ENCODE data around the gene DET1.

DNA sequence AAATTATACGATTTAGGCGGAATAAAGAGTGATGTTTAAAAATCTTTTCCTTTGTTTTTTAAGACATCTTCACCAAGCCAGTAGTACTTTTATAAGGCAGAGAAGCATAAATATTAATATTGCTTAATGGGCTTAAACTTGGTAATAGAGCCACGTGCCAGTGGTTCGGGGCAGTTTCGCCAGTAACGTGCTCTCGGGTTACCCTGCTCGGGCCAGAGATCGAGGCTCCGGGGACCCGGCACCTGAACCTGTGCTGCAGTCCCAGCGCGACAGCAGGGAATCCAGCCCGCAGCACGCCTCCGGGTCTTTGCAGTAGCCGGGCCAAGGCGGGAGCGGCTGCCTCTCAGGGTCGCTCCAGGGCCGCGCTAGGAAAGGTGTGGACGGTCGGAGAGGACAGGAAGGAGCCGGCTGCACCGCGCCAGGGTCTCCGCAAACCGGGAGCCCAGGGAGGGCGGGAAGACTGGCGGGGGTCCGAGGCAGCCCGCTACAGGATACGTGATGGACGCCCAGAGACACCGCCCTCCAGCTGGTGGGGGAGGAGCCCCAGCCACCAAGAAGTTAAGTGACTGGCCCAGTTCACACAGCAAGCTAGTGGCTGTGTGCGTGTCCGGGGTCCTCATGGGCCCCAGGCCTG is 1.4 kb upstream of the PDE8A start:
- PRO-cap, result unidirectional peak, plus-strand start at position 383 of the sequence; unidirectional peak, plus-strand start at position 591 of the sequence

DNA sequence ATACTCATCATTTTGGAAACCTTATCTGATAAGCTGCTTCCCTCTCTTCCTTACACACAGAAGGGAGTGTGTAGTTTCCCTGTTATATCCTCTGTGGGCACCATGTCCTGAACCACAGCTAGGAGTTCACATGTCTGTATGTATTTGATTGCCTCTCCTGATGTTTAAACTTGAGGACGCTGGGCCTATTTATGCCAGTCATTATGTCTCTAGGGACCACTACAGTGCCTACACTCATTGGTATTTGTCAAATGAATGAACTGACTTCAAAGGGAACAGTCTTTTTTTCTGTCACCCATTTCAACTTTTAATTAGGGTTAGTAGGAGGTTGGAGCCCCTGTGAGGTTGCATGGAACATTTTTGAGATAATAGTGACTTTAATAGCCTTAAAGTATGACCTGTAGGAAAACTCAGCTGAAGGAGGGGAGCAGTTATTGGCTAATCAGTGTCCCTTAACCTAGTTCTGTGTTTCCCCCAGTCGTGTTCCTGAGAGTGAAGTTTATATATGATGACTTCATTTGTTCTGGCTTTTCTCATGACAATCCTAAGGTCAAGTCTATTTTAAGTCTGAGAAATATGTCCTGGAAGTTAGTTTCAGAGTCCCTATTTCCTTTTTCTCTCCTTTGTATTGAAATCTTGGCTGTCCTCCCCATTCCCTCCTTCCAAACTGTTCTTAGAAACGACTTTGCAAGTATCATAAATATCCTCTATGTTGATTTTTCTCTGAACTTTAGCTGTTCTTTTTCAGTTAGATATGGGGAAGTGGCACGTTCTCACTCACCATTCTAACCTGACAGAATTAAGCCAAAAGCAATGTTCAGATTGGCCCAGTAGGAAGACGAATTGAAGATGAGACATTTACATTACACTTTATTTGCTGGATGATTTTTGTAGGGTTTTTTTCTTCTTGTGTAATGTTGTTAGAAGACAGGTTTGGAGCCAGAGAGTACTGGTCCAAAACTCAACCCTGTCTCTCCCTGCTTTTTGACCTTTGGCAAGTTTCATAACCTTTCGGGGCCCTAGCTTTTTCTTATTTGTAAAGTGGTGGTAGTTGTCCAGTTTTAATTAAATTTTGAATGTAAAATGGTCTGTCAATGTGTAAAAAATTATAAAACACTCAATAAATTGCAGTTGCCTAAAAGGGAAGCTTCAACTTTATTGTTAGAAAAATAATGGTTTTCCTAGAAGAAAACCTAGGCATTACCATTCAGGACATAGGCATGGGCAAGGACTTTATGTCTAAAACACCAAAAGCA is 29.2 kb downstream of the PDE8A start:
- PRO-cap, result no peak

GRCh38 chr15:85012459-85013273 is 31.0 kb downstream of the PDE8A start:
- PRO-cap, result no peak

GRCh38 chr15:85024466-85025106 is 42.9 kb downstream of the PDE8A start:
- PRO-cap, result no peak

GRCh38 chr15:85105043-85105571 is 123.5 kb downstream of the PDE8A start:
- PRO-cap, result no peak

DNA sequence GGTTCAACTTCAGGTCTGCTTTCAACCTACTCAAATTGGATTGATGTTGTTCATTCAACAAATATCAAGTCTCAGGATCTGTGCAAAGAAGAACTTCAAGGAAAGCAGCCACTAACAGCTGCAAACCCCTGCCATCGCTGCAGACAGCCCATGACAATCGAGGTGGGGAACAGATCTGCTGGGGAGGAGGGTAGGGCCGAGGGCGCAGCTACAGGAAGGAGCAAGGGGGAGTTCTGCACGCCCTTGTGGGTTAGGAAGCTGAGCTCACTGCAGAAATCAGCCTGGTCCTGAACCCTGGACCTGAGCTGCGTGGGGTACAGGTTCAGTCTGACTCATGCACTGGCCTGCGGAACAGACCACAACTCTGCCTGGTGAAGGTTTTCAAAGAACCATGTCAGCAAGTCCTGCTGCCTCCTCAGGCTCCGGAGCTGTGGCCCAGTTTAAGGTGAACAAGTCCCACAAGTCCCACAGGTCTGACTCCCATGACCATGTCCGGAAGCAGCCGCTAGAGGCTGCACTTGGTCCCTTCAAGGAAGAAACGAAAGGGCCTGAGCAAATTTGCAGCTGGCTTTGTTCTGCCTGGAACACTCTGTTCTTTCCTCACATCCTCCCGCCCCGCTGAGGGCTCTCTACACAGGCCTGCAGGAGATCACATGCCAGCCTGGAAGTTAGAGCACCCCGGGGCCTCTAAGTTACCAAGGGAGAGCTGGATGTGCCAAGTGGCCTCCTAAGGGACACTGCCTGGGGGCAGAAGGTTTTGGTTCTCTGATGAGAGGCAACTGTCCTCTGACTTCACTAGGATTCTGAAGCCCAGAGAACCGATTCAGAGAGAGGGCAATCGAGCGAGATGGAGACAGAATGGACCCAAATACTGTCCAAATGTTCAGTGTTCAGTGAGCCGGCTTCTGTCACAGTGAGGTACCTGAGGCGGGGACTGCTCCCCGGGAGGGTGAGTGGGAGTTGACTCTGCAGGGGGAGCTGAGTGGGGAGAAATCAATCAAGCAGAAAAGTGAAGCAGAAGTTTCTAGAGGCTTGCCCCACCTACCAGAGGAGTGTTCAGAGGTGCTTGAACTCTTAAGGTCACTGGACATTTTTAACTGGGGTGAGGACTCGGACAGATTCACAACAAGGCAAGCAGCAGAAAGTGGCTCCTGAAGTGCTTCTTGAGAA is 49.2 kb upstream of the AKAP13 start:
- PRO-cap, result no peak

GRCh38 chr15:85407191-85407938 is 27.0 kb downstream of the AKAP13 start:
- PRO-cap, result no peak

DNA sequence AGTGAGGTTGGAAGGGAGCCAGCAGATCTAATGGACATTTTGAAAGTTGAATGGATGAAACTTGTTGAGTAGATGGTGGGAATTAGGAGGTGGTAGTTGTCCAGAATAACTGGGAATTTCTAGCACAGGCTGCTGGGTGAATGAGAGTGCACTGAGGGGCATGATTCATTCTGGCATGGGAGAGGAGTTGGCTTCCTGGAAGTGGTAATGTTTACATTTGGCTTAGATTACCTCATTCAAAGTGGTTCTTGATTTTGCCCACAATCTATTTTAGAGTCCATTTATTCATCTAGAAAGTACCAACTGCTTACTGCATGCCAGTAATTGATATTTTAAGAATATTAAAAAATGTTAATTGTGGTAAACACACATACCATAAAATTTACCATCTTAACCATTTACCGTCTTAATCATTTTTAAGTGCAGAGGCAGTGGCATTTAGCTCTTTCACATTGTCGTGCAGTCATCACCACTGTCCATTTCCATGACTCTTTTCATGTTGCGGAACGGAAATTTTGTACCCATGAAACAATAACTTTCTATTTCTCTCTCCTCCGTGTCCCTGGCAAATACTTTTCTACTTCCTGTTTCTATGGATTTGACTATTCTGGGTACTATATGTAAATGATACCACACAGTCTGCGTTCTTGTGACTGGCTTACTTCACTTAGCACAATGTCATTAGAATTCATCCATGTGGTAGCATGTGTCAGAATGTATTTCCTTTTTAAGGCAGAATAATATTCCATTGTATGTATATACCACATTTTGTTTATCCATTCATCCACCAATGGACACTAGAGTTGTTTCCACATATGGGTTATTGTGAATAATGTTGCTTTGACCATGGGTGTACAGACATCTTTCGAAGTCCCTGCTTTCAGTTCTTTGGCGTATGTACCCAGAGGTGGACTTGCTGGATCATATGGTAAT is 27.8 kb downstream of the AKAP13 start:
- PRO-cap, result no peak

DNA sequence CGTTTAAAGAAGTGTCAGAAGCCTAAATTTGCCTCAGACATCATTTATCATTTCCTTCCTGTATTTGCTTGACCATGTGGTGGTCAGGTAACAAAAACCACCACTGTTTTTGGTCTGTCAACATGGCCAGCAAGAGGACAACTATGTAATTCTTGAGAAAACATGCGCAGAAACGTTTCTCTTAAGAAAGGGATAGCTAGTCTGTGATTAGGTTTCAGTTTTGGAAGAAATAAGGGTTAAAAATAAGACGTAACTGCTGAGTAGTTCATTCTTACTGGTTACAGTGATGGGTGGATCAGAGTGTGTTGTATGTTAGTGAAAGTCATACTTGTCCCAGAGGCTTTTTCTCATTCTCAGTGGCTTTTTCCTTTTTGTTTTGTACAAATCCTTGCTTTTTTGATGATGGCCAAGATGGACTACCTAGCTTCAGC is 204.5 kb downstream of the AKAP13 start:
- PRO-cap, result no peak

DNA sequence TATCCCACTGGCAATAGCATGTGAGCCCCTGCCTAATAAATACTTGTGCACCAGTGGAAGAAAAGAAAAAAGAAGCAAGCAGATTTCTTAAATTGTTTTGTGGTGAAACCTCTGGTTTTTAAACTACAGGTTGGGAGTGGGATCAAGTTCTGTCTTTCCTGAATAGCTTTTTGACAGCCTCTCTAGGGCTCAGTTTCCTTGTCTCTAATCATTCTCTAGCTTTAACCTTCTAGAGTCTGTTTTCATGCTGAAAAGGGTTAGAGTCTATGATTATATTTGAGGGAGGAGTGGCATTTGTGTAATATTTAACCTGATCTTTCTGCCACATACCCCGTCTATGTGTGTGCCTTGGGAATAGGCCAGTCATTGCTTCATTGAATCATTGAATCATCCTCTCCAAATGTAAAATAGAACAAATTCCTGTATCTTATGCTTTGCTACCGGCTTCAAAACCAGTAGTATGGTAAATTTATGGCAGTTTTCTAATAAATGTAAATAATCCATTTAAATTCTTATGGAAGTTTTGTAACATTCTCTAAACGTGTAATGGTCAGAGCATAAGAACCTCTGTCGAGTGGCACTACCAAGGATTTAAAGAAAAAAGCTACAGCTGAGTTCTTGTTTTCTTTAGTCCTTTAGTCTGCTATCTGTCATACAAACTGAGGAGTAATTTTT is 204.8 kb downstream of the KLHL25 start:
- PRO-cap, result unidirectional peak, minus-strand start at position 217 of the sequence

DNA sequence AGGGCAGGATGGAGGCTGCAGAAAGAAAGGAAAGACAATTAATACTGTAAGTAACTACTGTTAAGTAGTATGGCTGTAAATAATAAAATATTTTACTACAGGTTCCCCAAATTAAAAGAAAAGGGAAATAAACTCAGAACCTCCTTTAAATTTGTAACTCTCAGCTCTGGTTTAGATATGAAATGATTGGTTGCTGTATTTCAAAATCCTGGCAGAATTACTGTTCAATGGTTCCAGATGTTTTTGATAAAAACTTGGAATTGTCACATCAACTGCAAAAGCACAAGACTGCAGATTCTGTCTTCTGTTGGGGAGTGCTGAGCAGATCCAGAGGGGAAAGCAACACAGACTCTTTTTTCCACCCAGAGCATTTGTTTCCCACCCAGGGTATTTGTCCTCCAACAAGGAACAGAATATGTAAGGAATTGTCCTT is 178.2 kb downstream of the KLHL25 start:
- PRO-cap, result no peak

DNA sequence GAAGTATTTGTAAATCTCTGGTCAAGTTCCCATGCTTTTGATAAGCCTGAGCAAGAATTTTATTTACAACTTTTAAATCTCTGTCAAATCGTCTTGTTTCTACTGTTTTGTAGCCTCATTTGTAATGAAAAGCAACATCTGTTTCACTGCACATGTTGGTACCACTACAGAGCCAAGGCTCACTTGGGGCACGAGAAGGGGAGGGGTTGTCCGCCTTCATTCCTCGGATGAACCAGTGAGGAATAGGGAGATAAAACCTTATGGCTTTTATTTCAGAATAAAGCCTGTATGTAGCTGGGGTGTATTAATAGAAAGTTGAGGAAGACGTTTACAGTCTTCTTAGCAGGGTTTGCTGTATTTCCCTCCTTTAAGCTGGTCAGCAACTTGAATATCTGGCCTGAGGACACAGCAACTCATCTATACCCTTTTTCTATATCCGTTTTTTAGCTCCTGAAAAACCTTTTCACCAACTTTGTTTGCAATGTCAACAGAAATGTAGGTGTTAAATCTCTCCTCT is 176.8 kb downstream of the KLHL25 start:
- PRO-cap, result no peak

DNA sequence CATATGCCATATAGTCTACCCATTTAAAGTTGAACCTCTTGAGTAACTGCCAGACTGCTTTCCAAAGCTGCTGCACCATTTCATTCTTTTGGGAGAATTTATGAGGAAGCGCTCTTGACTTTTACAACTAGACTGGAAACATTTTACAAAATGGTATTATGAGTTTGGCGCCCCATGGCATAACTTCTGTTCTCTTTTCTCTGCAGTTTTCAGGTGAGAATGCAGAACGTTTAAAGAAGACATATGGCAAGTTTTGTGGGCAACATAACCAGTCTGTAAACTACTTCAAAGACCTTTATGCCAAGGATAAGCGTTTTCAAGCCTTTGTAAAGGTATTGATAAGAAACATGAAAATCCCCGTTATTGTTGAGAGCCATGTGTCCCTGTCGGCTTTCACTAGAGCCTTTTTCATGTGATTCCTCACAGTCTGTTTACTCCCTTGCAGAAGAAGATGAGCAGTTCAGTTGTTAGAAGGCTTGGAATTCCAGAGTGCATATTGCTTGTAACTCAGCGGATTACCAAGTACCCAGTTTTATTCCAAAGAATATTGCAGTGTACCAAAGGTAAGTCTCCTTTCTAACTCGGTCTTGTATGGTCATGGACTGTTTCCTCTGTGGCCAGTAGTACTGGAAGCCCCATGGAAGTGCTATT is 72.8 kb downstream of the KLHL25 start:
- PRO-cap, result no peak

GRCh38 chr15:85765678-85766582 is 28.8 kb downstream of the KLHL25 start:
- PRO-cap, result no peak

DNA sequence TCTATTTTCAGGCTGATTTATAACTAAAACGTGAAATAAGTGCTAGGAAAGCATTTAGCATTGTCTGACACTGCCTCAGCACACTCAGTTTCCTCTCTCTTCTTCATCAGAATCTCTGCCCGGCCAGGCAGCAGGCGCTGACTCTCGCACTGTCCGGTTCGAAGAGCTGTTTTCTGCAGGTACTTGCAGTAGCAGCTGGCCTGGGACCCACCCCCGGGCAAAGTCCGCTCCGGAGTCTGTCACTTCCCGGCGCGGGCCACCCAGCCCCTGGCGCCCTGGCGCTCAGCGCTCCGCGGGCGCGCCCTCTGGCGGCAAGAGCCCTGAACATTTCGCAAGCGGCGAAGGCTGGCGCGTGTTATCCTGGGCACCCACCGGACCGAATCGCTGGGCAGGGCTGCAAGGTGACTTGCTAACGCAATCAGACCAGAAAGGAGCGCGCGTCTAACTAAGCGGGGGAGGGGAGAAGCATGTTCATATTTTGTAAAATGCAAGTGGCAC is 45.8 kb upstream of the KLHL25 start:
- PRO-cap, result unidirectional peak, minus-strand start at position 160 of the sequence

DNA sequence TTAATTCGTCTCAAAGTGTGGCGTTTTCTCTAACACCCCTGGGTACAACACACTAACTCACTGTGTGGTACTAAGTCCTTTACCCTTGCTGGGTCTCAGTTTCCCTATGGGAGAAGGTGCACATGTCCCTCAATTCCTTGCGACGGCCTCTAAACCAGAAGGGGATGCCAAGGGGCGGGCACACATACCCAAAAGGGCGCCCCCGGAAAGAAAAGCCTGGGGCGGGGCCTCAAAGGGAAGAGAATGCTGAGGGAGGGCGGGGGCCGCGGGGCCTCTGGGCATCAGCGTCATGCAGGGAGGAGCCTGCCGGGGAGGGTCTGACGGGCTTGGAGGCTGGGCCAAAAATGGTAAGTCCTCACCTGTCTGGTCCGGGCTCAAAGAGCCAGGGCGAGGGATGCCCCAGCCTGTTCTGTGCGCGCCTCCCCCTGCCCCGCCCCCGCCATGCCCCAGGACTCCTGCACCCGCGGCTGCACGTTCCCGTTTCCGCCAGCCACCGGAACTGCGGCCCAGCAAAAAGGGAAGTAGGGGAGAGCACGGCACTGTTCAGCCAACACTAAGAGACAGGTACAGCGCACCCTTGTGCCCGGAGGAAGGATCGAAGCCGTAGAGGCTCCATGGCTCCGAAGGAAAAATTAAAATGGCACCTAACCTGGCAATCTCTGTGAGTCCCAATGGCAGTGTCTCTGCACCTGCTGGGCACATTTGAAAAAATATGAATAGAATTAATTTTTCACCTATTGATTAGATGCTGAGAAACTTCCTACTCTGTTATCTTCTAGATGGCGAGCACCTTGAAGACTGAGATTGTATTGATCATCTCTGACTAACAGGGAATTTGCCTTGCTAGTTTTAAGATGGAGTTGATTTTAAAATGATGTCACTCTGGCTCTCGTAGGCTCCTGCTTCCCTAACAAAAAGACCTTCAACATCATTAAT is at the start of gene DET1:
Gene DET1, minus strand, starts transcription at position 501 of the 936 bp plus-strand sequence.
- PRO-cap, result bidirectional peak, plus-strand start at position 377 of the sequence, minus-strand start at position 245 of the sequence; unidirectional peak, minus-strand start at position 485 of the sequence

GRCh38 chr15:88604252-88604920 is 16.8 kb upstream of the AEN start:
- PRO-cap, result no peak

- PRO-cap, result unidirectional peak, plus-strand start at chr15:88630338; unidirectional peak, plus-strand start at chr15:88630381
Observed at GRCh38 chr15:88630019-88630757, 8.6 kb upstream of the ISG20 start.

DNA sequence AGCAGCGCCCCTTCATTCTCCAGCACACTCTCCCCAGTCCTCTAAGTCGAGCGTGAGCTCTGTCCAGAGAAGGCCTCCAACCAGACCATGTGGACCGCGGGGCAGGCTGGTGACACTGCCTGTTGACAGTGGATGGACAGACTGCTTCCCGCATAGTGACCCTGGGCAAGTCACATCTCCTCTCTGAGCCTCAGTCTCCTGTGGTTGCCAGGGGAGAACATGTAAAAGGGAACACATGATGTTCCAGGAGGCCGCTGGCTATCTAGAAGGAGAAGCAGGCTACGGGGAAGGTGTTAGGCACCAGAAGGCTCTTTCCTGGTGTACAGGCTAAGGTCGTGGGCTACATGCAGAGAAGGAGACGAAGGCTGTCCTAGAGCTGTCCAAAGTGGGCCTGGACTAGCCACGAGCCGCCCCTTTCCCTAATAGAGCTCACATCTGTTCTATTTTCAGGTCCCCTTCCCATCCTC is 11.0 kb downstream of the ISG20 start:
- PRO-cap, result no peak

DNA sequence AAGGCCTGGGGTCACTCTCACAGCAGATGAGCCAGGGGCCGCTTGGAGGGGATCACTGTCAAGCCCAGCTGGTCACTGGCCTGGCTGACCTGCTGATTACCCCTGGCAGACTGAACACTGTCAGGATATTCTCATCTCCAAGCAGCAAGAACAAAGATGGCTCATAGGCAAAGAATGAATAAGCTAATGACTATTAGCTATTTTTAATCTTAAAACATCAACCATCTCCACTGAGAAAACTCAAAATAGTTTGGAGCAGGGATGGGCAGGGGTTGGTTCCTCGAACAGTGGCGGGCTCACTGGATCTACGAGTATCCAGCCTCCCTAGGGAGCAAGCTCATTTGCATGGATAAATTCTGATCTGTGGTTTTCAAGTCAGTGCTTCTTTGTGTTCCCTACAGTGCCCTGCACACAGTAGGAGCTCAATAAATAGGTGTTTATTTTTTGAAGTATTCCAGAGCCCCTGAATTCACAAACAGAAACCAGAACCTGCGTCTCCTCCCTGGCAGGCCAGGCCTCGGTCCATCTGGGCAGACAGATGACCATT is 64.3 kb upstream of the ACAN start:
- PRO-cap, result no peak

Measured in ileum (tissue), 1 donor.